SK-N-MC (cell line): ENCODE measurements around the genes FAM185A and SLC26A5.

- RRBS = 2% methylated on average over 14 of the region's 35 CpGs
Observed at GRCh38 chr7:101173385-101173798, 6.7 kb downstream of the NAT16 start.

- RRBS = 66% methylated on average over 1 of the region's 4 CpGs
Observed at GRCh38 chr7:101200380-101200785, 453 bp downstream of the MOGAT3 start.

DNA sequence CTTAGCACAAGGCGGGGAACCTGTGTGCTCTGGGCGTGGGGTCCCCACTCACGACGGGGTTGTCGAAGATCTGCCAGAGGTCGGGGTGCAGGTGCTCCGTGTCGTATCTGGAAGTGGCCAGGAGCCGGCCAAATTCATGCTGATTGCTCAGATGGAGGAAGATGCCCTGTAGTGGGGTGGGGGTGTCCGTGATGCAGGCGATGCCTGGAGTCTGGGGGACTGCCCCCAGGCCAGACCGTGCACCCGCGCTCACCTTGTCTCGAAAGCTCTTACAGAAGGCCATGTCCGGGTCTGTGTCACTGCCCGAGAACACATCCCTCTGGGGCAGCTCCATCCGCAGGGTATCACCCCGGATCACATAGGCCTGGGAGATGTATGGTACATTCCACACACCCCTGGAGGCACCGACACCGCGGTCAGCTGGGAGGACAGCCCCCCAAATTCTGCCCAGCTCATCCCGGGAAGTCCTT is 7.1 kb downstream of the PLOD3 start:
- RRBS = 93% methylated on average over 5 of the region's 23 CpGs

- RRBS = no CpG with 5 or more reads among the region's 13 CpGs
Observed at GRCh38 chr7:101349104-101349690, 13.5 kb upstream of the COL26A1 start.

- RRBS = 5% methylated on average over 30 of the region's 89 CpGs
Observed at GRCh38 chr7:101363343-101364418, 1.0 kb downstream of the COL26A1 start.

- RRBS = 64% methylated on average over 4 of the region's 14 CpGs
Observed at GRCh38 chr7:101390720-101391706, 28.3 kb downstream of the COL26A1 start.

- RRBS = 24% methylated on average over 2 of the region's 11 CpGs
Observed at GRCh38 chr7:101535386-101535996, 93.6 kb downstream of the MYL10 start.

DNA sequence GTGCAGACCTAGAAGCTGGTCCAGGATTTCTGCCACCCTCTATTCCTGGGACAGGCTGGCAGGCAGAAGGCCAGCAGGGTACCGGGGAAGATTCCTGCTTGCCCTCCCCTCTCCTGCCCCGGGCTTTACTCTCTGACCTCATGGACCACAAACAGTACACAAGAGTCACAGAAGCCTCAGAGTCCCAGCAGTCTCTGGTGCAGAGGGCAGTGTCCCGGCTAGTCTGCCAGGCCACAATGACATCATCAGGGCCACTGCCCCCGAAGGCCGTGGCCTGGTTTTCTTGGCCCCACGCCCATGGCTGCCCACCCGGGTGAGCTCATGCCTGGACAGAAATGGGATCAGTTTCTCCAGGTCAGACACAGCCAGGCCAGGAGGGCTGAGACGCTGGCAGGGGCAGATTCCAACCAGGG is 91.9 kb downstream of the MYL10 start:
- RRBS = 27% methylated on average over 4 of the region's 8 CpGs

DNA sequence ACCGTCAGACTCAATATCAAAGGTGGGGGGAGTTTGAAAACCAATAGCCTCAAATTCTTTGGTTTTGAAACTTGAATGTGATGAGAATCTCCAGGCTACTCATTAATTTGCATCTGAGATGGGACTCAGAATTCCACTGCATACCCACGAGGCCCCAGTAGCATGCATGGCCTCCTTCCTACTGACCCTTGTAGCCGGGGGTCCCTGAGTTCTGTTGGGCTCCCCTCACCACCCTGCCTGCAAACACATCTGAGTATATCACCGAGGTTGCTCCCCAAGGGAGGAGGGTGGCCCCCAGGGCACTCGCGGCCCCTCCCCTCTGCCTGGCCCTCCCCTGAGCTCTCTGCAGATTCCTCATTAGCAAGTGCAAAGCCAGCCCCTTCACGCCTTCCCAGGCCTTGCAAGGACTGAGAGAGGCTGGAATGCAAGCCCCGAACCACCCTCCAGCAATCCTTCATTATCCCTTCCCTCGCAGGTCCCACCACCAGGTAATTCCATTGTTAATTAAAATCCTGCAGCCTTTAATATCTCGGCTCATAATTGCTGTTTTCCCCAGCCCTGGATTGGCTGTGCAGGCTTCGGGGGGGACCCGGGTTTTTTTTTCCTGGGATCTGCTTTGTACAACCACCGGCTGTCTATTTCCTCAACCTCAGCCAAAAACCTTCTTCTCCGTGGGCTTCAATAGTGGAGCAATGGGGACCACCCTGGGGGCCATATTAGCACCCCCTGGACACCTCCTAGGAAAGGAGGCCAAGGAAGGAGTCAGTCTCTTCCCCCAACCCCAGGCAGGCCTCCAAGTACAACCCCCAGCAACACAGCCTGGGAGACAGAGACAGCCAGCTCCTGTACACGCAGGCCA is 35.4 kb upstream of the MYL10 start:
- RRBS = no CpG with 5 or more reads among the region's 15 CpGs

- RRBS = 1% methylated on average over 61 of the region's 116 CpGs
Observed at GRCh38 chr7:101815740-101816549, 1.5 kb upstream of the CUX1 start.

DNA sequence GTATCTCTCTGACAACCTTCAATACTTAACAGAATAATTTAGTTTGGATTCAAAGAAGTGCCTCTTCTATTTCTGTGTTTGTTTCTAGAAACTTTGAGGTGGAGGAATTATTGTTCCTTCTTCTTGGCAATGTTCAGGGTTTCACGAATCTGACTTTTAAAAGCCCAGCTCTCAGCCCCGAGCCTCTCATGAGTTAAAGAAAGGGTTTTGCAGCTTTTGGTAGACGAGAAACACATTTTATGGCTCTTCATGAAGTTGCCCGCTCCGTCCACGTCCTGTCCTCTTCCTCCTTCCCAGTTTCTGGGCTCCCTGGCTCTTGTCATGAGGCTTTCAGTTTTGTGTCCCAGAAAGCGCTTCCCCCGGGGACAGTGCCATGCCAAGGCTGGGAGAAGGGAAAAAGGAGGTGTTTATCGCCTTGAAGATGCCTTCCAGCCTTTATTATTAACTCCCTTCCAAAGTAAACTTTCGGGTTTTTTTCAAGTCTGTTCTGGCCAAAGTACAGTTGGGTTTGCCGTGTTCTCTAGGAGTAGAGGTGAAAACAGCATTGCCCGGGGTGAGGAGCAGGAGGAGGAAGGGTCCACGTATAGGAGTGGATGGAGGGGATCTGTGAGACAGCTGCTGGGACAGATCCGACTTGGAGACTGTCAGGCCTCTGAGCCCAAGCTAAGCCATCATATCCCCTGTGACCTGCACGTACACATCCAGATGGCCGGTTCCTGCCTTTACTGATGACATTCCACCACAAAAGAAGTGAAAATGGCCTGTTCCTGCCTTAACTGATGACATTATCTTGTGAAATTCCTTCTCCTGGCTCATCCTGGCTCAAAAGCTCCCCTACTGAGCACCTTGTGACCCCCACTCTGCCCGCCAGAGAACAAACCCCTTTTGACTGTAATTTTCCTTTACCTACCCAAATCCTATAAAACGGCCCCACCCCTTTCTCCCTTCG is 117.2 kb downstream of the CUX1 start:
- RRBS = no CpG with 5 or more reads among the region's 19 CpGs

DNA sequence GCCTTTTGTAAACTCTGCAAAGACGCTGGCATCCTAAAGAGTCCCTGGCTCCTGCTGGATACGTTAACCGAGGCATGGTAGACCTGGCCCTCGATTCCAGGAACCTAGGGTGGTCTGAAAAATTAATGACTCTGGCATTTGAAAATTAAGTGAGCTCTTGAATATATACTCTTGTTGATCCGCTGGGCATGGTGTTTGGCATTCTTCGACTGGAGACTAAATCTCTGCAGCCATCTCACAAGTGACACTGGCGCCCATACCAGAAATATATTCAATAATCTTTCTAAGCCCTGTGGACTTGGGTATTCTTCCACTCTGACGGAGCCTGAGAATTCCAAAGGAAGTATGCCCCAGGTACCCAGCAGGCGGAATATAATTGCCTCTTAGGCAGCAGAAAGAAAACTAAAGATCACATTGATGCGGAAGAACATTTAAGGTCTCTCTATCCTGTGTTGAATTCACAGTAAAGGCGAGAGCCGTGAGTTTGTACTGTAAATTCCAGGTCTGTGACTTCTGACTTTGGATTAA is 191.1 kb upstream of the SH2B2 start:
- RRBS = no CpG with 5 or more reads among the region's 12 CpGs

GRCh38 chr7:102175098-102175954 is 111.3 kb upstream of the SH2B2 start:
- RRBS = 97% methylated on average over 5 of the region's 25 CpGs

- RRBS = no CpG with 5 or more reads among the region's 15 CpGs
Observed at GRCh38 chr7:102305427-102306230, 19.0 kb downstream of the SH2B2 start.

DNA sequence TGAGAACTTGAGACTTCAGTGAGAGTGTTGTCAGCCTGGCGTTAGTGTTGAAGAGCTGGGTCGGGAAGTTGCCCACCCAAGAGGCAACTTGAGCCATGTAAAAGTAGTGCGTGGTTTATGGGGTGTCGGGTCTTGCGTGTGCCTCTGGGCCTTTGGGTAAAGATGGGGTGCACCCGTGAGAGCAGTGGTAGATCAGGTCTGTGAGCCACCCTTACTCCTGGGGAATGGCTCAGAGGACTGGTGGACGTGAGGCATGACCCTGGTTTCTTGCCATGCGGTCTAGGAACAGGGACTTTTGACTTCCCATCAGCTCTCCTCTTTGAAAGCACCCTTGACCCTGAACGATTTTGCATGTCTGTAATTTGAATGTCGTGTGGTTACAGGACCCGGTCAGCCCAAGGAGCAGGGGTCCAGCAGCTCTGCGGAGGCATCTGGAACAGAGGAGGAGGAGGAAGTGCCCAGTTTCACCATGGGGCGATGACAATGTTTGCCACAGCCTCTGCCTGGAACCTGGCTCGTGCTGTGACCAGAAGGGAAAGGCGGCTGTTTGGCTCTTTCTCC is 8.7 kb upstream of the ORAI2 start:
- RRBS = no CpG with 5 or more reads among the region's 15 CpGs

DNA sequence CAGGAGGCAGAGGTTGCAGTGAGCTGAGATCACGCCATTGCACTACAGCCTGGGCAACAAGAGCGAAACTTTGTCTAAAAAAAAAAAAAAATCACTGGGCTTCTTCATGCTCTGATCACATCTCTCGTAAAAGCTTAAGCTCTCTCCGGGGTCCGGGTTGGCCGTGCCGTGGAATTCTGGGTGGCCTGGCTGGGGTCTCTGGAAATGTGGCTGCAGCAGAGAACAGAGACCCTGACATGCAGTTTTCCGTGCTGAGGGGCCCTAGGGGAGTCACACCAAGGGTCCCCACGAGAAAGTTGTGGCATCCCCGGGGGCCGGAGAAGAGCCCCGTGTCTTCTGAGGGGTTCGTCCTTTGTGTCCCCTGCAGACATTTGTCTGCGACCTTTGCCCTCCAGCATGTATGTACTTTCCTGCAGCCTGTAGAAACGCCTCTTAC is 15.4 kb downstream of the ORAI2 start:
- RRBS = no CpG with 5 or more reads among the region's 15 CpGs

DNA sequence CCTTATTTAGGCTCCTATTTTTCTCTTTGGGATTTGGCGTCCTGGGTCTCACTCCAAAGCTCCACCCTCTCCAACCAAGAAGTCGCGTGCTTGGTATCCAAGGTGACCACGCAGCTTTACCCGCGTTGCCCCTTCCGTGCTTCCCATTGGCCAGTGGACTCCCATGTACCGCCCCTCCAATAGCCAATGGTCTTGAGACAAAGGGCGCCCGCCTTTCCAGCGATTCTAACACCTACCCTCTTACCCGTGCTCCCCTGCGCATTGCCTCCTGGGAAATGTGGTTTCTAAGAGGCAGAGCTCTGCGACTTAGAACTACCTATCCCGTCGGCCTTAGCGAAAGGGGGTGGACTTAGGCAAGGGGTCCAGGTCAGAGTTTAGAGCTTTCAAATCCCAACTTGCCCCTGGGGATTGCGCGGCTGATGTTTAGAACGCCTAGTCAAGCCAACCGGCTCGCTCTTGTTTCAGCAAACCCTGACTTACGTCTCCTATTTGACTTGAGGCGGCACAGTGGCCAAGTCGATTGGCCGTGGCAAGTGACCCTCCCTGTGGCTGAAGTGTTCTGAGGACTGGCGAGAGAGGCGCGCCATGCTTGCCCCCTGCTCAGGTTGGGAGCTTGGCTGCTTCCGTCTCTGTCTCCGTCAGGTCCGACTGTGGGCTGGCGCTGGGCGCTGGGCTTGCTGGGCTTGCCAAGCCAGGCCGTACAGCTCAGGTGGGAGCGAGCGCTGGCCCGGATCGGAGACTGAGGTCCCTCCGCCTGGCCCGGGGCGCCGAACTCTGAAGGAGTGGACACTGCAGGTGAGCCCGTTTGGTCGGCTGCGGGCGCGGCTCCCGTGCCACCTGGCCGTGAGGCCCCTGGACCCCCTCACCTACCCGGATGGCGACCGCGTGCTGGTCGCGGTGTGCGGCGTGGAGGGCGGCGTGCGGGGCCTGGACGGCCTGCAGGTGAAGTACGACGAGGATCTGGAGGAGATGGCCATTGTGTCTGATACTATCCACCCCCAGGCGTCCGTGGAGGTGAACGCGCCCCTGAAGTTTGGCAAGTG is at the start of gene FAM185A:
Gene FAM185A (plus strand): TSS at position 377 of the 1,043 bp plus-strand sequence.
- RRBS = no CpG with 5 or more reads among the region's 68 CpGs

- RRBS = no CpG with 5 or more reads among the region's 1 CpG
Observed at GRCh38 chr7:102913457-102913940, 699 bp downstream of the LRRC17 start.

- RRBS = under 1% methylated on average over 4 of the region's 27 CpGs
Observed at GRCh38 chr7:103279660-103280184, 17.5 kb upstream of the PMPCB start.

- RRBS = 4% methylated on average over 30 of the region's 58 CpGs
Observed at GRCh38 chr7:103446054-103446716, at the start of gene SLC26A5. TSS of gene SLC26A5 (minus strand) at chr7:103446207.